ENCODE measurements around a stretch of chr12.

DNA sequence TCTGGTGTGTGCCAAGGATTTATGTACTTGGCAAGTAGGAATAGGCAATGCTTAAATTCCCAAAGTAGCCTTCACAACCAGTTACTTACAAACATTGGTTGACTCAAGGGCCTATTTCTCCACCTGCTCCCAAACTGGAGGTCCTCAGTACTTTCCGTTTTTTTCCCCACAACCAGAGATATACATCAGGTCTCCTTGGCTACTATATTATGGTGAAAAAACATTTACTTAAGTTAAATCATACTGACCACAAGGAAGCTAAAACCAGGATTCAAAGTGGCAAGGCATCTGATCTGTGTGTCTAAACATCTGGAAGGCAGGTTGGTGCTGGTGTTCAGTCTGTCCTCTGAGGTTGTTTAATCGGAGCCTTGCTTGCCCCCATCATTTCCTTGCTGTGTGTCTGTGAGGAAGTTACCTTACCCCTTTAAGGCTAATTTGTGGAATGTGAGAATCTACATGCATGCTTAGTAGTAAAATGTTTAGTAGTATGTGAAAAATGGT lies 75.7 kb downstream of the GALNT4 start:
- PRO-cap: no peak

DNA sequence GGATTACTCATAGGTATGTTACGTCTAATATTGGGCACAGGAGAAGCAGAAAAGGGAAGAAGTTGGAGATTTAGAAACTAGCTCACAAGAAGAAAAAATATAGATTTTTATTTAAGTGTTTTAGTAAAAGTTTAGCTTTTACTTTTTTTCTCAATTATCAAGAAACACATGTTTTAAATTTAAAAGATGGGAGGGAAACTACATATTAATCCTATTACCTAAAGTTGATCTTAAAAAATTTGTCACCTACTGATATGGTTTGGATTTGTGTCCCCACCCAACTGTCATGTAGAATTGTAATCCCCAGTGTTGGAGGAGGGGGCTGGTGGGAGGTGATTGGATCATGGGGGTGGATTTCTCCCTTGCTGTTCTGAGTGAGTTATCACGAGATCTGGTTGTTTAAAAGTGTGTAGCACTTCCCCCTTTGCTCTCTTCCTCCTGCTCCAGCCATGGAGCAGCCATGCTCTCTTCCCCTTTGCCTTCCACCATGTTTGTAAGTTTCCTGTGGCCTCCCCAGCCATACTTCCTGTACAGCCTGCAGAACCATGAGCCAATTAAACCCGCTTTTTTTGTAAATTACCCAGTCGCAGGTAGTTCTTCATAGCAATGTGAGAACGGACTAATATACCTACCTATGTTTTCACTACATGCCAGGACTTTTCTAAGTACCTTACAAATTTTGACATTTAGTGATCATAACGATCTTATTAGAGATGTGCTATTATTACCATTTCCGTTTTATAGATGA lies 2.5 kb upstream of the POC1B start:
- PRO-cap: no peak

DNA sequence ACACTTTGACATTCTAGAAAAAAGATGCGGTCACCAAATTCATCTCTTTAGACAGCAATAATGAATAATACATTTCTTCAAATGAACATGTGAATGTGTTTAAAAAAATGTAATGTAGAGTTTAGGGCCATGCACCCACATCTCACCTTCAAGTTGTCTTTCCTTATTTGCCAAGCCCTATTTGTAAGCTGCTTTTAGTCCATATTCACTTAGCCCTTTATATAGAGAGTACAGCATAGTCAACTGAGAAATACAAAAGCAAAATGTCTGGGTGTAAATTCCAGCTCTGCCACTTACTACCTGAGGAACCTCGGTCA lies 66.5 kb upstream of the POC1B start:
- PRO-cap: no peak

- PRO-cap: no peak
Measured at GRCh38 chr12:90622813-90623012, 332.3 kb downstream of the CCER1 start.

- PRO-cap: no peak
Measured at GRCh38 chr12:91113224-91113560, 1.9 kb upstream of the LUM start.

DNA sequence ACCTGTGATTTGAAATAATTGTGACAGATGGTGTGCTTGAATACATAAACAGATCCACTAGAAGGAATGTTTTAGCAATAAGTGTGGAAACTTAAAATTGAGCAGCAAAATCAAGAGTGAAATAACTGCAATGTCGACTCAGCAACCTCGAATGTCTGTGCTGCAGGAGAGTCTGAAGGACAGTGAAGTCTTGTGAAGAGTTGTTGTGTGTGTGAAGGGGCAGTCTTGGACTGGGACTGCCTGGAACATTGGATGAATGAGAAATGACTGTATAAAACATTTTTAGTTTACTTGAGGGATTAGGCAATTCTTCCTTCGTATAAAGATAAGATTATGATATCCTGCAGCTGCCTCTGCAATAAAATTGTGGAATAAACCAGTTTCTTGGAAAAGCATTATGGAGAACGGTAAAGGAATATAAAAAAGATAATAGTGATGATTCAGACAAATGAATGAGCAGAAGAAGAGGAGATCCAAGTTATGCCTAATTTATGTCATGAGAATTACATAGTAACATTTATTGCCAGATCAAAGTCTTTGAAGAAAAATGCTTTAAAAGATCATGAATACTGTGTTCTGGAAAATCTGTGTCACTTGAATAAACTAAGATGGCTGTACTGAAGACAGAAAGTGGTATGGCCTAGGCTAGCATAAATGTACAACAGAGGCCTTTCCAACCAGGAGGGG lies 30.9 kb upstream of the LUM start:
- PRO-cap: no peak

DNA sequence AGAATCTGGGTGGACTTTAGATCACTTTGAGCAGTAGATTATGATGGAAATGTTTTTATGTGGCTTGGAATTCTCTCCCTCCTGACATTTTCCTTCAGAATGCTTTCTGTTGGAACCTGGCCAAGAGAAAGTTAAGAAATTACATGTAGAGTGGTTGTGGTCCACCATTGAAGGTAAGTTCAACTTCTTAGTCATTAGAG lies 311.2 kb downstream of the BTG1 start:
- PRO-cap: no peak

DNA sequence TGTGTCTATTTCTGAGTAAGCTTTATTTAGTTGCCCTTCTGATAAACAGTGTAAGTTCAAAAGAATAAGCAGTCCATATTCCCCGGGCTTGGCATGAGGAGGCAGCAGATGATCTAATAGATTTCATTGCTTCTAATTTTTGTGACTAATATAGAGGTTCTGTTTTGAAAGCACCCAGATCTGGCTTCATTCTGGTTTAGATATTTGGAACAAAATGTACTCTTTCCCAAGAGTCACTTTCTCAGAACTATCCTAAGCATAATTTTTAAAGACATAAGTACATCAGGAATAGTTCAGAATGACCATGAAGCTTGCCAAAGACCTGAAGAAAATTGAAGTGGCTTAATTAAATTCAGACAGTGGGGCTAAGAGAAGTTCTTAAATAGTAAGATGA lies 290.9 kb downstream of the BTG1 start:
- PRO-cap: no peak

DNA sequence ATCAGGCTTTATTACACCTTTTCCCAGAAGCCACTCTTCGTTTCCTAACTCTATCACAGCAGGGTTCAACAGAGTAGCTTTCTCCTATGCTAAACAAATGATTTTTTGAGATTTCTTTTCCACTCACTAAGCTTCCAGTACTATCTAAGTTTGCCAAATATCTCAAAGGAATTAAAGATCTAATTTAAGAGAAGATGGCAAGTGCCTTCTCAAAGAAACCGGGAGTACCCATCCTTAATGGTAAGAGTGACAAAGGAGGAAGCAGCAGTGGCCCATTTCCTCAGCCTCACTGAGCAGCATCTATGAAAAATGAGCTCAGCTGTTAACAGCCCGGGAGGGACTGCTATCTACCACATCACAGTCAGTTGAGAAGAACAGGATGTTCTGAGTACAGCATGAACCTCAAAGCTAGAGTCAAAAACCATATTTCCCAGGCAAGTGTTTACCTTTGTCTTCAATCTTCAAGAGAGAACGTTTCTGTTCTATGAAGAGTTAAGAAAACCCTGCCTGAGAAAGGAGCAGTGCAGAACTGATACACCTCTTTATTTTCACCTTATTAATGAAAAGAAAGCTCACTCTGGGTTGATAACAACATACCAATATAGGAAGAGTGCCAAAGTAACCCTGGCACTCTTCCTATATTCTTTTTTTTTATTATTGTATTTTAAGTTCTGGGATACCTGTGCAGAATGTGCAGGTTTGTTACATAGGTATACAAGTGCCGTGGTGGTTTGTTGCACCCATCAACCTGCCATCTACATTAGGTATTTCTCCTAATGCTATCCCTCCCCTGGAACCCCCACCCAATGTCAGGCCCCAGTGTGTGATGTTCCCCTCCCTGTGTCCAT lies 115.0 kb downstream of the BTG1 start:
- PRO-cap: bidirectional peak, plus-strand start at position 495 of the sequence, minus-strand start at position 291 of the sequence

GRCh38 chr12:92109574-92110027 lies 36.0 kb downstream of the BTG1 start:
- PRO-cap: no peak

DNA sequence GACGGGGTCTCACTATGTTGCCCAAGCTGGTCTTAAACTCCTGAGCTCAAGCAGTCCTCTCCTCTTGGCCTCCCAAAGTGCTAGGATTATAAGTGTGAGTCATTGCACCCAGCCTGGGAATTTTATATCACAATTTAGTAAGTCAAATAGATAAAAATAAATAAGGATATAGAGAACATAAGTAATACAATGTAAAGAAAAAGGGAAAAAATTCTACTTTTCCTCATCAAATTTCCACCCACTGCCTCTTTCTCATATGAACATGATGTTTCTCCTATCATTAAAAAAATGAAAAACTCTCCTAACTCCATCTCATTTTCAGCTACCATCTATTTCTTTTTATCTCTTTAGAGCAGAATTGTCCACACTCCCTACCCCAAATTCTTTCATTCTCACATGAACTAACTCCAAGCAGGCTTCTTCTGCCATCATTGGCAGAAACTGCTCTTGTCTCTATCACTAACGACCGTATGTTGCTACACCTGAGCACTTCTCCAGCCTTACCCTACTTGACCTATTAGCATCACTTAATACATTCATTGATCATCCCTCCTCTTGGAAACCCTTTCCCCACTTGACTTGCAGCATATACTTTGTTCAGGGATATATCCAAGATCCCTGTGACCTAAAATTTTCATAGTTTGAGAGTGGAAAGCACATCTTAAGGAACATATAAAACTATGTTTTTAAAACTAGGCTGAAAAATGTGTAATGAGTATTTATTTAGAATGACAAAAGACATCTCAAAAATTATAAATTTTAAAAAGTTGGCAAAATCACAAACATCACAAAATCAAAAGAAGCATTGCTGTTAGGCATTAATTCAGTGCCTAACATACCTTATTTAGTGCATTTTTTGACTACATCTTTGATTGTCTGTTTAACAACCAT lies 29.8 kb downstream of the BTG1 start:
- PRO-cap: no peak

GRCh38 chr12:92140442-92141248 lies 5.0 kb downstream of the BTG1 start:
- PRO-cap: no peak

GRCh38 chr12:92158771-92159503 lies 13.3 kb upstream of the BTG1 start:
- PRO-cap: no peak

DNA sequence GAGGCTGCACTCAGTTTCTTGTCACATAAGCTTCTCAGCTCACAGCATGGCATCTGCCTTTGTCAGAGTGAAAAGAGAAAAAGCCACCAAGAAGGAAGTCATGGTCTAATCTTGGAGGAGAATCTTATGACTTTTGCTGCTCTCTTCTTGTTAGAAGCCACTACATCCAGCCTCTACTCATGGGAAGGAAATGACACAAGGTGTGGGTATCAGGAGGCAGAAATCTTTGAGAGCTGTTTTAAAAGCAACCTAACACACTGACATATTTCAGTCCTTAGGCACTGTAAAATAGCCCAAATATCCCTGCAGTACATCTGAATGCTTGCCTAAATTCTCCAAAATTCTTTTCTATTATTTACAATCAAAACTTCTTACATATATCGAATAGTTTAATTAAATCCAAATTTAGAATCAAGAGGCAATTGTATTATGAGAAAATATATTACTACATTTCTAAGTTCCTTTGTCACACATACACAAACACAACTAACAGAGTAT lies 39.6 kb upstream of the BTG1 start:
- PRO-cap: no peak

DNA sequence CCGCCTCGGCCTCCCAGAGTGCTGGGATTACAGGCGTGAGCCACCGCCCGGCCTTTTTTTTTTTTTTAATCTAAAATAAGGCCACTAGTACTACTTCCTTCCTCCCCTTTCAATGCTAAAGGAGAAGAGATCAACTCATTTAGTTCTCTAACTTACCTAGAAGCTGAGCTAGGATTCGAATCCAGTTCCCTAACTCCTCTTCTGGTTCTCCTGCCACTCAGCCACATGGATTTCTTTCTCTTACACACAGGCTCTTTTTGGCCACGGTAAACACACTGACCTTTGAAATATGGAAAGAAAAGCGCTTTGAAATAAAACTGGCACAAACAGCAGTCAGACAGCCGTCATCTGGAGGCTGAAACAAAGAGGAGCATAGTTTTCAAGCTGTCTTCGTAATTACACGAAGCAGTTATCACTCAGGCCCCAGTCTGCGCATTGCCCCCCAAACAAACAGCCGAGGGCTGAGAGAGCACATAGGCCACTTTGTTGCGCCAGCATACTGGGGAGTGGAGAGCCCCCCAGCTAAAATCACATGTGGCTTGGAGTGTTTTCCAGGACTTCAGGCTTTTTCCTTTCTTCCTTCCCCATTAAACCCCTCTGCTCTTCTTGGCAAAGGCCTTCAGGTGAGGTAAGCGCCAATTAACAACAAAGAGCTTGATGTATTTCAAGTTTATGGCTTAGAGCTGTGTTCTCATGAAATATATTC lies 142.8 kb upstream of the BTG1 start:
- PRO-cap: no peak

GRCh38 chr12:92543363-92543775 lies 159.4 kb upstream of the PLEKHG7 start:
- PRO-cap: no peak

DNA sequence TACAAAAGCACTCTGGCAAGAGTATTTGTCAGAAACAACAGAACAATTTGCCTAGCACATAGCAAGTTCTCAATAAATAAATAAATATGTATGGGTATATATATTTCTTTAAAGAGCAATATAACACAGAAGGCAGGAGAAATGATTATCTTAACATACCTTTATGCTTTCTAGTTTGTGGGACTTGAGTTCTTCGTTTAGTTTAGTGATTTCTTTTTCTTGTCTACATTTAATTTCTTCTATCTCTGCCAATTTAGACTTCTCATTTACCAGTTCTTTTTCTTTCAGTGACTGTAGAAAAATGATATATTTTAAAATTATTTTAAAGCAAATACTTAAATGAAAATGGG lies 77.3 kb downstream of the PLEKHG7 start:
- PRO-cap: no peak

GRCh38 chr12:92784790-92785344 lies 82.1 kb downstream of the PLEKHG7 start:
- PRO-cap: no peak

GRCh38 chr12:92852061-92852450 lies 77.0 kb downstream of the EEA1 start:
- PRO-cap: no peak

DNA sequence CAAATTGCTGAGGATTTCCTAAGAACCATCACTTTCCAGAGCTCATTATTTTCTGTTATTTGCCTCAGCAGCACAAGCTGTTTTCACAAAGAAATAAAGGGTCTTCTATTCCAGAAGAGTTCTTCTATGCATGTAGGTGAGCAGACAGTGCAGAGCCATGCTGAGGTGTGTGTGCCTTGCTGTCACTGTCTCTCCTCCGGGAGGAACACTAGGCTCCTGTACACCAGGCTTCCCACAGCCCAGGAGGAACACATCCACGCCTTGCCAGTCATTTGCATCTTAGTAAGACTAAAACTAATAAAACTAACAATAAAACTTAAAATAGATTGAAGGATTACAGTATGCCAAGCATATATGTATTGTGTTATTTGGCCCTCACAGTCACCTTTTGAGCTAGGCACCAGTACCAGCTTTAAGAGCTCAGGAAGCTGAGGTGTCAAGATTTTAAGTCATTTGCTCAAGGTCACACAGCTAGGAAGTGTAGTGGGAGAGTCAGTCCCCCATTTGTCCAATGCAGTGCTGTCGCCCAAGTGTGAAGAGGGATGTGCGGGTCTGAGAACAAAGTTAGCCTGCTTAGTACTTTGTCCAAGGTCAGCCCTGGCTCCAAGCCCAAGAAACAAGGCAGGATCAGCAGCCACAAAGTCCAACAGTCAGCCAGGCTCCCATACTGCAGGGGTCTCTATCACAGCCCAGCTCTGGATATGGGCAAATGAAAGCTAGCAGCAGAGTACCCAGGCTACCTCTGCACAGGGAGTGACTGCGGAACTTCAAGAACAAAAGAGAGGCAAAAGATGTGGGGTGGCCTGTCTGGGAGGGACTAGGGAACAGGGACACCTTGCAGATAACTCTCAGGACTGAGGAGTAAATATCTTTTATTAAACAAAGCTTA lies 90.6 kb upstream of the EEA1 start:
- PRO-cap: no peak

Data from duodenum (tissue), 1 donor.